ENCODE measurements around the gene EPHB2.

DNA sequence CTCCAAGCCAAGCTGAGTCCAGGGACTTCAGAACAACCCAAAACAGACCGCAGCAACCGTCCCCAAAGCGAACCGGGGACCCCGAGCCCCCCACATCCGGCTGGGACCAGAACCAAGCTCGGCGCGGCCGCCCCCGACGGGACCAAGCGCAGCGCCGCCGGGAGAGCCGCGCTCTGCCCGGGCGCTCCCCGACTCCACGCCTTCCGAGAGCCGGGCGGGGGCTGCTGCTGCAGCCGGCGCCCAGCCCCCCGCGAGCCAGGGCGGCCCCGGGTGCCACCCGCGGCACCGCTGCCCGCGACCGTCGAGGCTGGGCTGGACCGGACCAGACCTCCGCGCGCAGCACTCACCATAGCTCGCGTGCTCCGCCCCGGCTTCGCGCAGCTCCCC, 54.8 kb upstream of the ECE1 start:
- PRO-cap, 4 experiments: peak in 4 of 4 experiments; most common plus-strand start position 292 of the sequence (in 1); most common minus-strand start position 195 of the sequence (in 2)
- RAMPAGE, long total RNA, 2 experiments: no peak in any of the 2 experiments
- RRBS: 2% methylated on average over 31 of the region's 48 CpGs

DNA sequence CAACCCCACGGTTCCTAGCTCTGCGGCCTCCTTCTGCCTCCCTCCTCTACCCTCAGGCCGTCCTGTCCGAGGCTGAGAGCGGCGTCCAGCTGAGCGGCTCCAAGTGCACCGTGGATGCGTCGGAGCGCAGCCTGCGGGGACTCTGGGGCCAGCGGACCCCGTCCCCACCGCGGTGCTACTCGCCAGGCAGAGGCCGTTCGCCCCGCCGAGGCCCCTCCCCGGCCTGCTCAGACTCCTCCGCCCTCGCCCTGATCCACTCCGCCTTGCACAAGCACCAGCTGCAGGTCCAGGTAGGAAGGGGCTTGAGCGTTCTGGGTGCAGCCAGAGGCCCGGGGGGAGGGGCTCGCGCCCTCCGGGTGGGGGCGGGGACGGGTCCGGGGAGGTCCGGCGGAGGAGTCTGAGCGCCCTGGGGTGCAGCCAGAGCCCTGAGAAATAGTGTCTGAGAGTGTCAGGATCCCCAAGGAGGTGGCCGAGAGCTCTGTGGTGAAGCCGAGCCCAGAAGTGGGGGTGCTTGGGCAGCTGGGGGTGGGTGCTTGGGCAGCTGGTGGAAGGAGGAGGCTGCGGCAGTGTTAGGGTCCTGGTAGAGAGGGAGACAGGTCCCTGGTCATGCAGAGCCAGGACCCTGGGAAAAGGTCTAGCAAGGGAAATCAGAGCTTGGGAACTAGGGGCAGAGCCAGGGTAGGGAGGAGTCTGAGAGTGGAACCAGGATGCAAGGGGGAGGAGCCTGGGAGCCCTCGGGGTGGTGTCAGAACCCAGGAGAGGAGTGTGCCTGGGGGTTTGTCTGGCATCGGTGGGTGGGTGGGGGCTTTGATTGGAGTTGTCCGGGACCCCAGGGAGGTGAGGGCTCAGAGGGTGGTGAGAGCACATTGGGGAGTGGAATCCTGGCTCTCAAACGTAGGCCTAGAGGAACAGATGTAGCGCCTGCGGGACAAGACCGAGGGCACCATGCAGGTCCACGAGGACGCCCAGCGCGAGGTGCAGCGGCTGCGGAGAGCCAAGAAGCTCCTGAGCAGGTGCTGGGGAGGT, 3.1 kb upstream of the NBPF3 start:
- PRO-cap, 4 experiments: peak in 1 of 4 experiments; most common plus-strand start position 270 of the sequence (in 1); most common minus-strand start position 181 of the sequence (in 1)
- RAMPAGE, long total RNA, 2 experiments: no peak in any of the 2 experiments
- RRBS: 6% methylated on average over 2 of the region's 52 CpGs

DNA sequence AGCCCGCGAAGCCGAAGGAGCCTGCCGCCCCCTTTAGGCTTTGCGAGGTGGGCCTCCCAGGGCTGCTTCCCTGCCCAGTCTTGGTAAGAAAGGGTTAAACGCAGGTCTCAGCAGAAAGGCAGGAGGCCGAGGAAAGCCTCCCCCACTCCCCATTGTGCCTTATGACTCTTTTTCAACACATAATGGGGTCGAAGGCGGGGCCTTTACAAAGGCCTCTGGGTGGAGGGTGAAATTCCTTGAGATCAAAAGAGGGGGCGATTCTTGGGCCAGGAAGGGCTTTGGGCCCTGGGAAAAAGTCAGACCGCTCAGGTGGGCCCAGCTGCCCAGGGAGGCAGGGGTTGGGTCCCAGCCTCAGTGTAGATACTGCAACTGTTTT, 904 bp downstream of the ALPL start:
- PRO-cap, 4 experiments: peak in 1 of 4 experiments; most common plus-strand start position 257 of the sequence (in 1); most common minus-strand start position 137 of the sequence (in 1)
- RAMPAGE, long total RNA, 2 experiments: no peak in any of the 2 experiments
- RRBS: no CpG with 5 or more reads among the region's 11 CpGs

GRCh38 chr1:21541870-21542441, 32.7 kb downstream of the ALPL start:
- PRO-cap, 4 experiments: no peak in any of the 4 experiments
- RAMPAGE, long total RNA, 2 experiments: no peak in any of the 2 experiments
- RRBS: no CpG with 5 or more reads among the region's 4 CpGs

DNA sequence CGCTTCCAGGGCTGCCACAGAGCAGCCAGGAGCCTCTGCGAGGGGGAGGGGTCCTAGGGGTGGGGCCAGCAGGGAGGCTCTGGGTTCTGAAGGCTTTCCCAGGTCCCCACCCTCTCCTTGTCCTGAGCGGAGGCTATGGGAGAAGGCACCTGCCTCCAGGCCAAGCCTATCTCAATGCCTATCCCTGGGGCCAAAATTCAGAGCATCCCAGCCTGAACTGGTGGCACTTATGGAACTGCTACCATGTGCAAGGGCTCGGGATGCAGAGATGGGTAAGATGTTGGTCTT, 38.9 kb downstream of the ALPL start:
- PRO-cap, 4 experiments: no peak in any of the 4 experiments
- RAMPAGE, long total RNA, 2 experiments: no peak in any of the 2 experiments
- RRBS: no CpG with 5 or more reads among the region's 4 CpGs

DNA sequence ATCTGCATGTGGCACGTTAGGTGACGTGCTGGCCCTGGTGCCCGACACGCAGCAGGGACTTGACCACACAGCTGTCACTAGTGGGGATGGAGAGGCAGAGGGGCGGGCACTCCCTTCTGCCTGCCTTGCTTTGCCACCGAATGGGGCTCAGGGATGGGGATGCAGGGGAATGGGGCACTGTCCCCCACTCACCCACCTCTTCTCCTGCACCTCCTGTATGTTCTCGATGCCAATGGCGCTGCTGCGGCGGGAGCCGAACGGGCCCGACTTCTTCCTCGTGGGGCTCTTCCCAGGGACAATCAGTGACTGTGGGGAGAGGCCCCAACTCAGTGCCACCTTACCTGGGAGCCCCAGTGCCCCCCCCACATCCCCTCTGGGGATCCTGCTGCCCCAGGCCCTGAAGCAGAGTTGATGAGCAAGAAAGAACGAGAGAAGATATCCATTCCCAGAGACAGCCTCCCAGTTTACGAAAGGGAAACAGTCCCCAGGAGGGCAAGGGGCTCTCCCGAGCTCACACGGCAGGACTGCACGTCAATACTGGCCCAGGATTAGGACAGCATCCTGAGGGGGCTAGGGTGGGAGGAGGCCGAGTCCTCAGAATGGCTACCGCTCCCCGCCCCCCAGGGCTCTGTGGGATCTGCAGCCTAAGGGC, 66.4 kb downstream of the RAP1GAP start:
- PRO-cap, 4 experiments: no peak in any of the 4 experiments
- RAMPAGE, long total RNA, 2 experiments: no peak in any of the 2 experiments
- RRBS: no CpG with 5 or more reads among the region's 22 CpGs

- PRO-cap, 4 experiments: no peak in any of the 4 experiments
- RAMPAGE, long total RNA, 2 experiments: no peak in any of the 2 experiments
- RRBS: no CpG with 5 or more reads among the region's 4 CpGs
Measured at GRCh38 chr1:21608765-21609181, 60.4 kb downstream of the RAP1GAP start.

- PRO-cap, 4 experiments: no peak in any of the 4 experiments
- RAMPAGE, long total RNA, 2 experiments: no peak in any of the 2 experiments
- RRBS: no CpG with 5 or more reads among the region's 16 CpGs
Measured at GRCh38 chr1:21641826-21642405, 27.2 kb downstream of the RAP1GAP start.

DNA sequence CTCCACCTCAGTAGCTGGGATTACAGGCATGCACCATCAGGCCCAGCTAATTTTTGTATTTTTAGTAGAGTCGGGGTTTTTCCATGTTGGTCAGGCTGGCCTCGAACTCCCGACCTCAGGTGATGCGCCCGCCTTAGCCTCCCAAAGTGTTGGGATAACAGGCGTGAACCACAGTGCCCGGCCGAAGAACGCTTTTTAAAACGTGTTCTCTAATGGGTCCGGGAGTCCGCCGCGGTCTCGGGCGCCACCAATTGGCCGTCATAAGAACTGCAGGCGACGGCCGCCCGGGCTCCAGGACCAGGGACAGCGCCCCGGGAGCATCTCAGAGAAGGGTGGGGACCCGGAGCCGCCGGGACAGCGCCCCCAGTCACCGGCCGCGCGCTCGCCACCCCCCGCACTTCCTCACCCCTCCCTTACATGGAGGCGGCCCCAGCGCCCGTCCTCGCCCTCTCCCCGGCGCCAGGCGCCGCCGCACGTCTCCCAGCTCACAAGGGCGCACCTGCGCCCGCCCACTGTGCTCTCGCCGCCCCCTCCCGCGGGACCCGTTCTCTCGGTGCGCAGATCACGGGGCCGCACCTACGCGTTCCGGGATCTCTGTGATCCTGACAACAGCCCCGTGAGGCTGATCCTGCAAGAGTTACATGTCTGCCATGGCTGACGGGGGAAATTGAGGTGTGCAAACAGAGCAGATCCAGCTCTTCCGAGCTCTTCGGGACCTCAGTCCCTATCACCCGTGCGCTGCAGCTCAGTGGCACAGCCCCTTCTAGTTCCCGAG, 9.9 kb downstream of the RAP1GAP start:
- PRO-cap, 4 experiments: peak in 1 of 4 experiments; most common plus-strand start position 608 of the sequence (in 1)
- RAMPAGE, long total RNA, 2 experiments: no peak in any of the 2 experiments
- RRBS: 2% methylated on average over 22 of the region's 65 CpGs

- PRO-cap, 4 experiments: no peak in any of the 4 experiments
- RAMPAGE, long total RNA, 2 experiments: no peak in any of the 2 experiments
- RRBS: 2% methylated on average over 13 of the region's 33 CpGs
Measured at GRCh38 chr1:21669719-21670457, 731 bp upstream of the RAP1GAP start.

DNA sequence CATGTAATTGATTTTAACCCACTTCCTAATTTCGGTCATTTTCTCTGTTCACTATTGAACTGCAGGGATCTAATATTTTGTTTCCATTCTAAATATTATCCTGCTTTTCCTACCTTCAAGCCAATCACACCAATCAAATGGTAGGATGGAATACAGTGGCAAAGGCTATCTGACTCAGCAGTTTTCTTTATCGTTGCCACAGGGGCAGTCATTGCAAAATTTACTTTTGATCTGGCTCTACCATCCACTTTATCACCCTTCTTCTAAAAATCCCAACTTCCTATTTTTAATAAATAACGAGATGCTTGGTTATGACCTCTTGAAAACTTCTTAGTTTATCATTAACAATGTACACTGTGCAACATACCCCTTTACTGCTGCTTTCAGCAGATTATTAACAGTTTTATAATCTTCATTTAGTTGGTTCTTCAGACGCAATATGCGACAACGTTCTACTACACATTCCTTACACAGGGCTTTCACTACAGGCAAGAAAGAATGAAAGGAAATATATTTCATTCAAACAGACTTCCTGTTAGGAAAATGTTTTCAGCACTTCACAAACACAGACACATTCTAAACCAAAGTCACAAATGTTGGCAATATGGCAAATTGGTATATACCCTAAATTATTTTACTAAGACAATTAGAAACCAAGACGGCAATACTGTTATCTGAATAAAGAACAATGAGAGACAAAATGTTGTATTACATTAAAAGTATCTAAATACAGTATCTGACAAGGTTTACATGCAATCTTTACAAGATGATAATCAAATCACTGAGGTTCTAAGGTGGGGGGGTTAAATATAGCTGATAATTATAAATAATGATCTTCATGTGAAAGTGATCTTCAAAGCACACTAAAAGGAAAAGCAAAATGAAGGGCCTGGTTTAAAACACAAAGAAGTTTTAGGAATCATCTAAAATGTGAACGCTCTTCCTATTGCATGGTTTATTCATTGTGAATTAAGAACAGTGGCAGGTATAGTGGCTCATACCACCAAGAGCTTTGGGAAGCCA, 52.4 kb upstream of the RAP1GAP start:
- PRO-cap, 4 experiments: no peak in any of the 4 experiments
- RAMPAGE, long total RNA, 2 experiments: start-site peak on the minus strand in 1 of 2 experiments, centred at position 175 of the sequence, 31 reads per replicate
- RRBS: no CpG with 5 or more reads among the region's 8 CpGs

GRCh38 chr1:21844075-21844434, 32.0 kb downstream of the LDLRAD2 start:
- PRO-cap, 4 experiments: no peak in any of the 4 experiments
- RAMPAGE, long total RNA, 2 experiments: start-site peak on the minus strand in 1 of 2 experiments, at chr1:21844217-21844291 at its widest, 22 reads per replicate
- RRBS: no CpG with 5 or more reads among the region's 11 CpGs

DNA sequence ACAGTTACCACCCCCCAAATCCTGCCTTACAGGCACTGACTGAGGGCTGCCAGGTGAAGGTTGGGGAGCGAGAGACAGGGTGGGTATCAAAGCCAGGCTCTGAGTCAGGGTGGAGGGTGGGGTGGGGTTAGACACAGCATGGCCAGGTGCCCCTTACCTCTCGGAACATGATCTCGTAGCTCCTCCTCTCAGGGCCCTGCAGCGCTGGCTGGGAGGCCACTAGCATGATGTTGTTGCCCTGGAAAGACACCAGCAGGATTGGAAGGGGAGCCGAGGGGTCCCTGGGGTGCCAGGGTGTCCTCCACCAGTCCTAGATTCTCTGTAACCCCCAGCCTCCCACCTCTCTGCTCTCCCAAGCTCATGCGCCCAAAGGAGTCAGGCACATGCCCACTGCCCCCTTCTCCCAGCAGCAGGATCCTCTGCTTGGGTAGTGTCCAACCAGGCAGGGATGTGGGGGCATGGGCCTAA, 53.1 kb downstream of the LDLRAD2 start:
- PRO-cap, 4 experiments: peak in 1 of 4 experiments; most common minus-strand start position 314 of the sequence (in 1)
- RAMPAGE, long total RNA, 2 experiments: no peak in any of the 2 experiments
- RRBS: no CpG with 5 or more reads among the region's 6 CpGs

DNA sequence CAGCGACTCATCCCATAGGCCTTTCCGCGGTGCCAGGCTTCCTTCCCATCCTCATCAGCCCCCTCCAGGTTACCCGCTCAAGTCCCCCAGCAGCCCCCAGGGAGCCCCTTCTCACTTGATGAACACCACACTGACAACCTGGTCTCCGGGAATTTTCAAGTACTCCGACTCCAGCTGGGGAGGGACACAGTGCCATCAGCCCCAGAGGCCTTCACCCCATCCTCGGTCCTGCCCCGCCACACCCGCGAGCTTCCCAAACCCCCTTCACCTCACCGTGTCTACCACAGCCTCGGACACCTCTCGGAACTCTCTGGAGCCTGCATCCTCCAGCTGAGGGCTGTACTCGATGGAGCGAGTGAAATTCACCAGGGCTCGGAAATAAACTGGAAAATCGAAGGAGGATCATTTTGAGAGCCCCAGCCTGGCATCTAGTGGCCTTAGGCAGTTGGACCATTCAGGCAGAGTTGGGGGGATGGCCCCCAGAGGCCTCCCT, 46.8 kb downstream of the HSPG2 start:
- PRO-cap, 4 experiments: no peak in any of the 4 experiments
- RAMPAGE, long total RNA, 2 experiments: start-site peak on the minus strand in 1 of 2 experiments, centred at position 147 of the sequence, 29 reads per replicate
- RRBS: no CpG with 5 or more reads among the region's 17 CpGs

DNA sequence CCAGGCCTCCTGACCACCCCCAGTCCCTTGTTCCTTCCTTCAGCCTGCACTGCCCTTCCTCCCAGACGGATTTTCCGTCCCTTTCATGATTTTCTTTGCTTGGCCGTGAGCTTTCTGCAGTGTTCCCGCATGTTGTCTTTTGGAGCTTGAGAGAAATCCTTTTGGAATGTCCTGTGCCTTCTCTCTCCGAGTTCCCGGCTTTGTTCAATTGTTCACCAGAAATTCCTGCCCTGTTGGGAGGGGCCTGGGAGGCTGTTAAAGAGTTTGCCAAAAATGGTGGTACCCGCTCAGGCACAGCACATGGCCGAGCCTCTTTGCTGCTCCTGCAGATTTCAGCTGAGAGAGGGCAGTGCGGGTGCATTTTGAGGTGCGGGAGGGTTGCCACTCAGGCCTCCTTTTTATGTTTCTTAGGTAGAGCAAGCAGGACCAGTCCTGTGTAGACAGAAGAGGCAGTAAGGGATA, 7.3 kb upstream of the HSPG2 start:
- PRO-cap, 4 experiments: peak in 3 of 4 experiments; most common plus-strand start position 328 of the sequence (in 3); most common minus-strand start position 141 of the sequence (in 1)
- RAMPAGE, long total RNA, 2 experiments: no peak in any of the 2 experiments
- RRBS: no CpG with 5 or more reads among the region's 10 CpGs

GRCh38 chr1:22140577-22141069, 2.3 kb downstream of the WNT4 start:
- PRO-cap, 4 experiments: peak in 2 of 4 experiments; most common plus-strand start chr1:22140938 (in 2)
- RAMPAGE, long total RNA, 2 experiments: no peak in any of the 2 experiments
- RRBS: no CpG with 5 or more reads among the region's 6 CpGs

DNA sequence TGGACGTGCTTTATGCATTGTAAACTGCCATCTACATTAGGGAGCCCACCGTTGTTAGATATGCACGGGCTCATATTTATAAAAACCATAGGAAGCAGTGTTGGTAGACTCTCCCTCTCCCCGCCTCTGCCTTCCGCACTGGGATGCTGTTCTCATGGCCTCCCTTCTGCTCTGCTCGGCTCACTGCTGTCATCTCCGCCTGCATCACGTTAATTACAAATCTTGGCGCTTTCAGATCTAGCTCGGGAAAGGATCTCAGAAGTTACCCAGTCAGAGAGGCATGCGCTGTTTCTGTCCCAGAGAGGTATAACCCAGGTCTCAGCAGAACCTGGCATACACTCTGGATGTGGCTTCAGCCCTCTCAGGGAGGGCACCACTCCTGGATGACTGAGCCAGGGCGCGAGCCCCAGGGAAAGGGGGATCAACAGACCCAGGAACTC, 101.6 kb upstream of the ZBTB40 start:
- PRO-cap, 4 experiments: peak in 1 of 4 experiments; most common plus-strand start position 258 of the sequence (in 1); most common minus-strand start position 185 of the sequence (in 1)
- RAMPAGE, long total RNA, 2 experiments: no peak in any of the 2 experiments
- RRBS: no CpG with 5 or more reads among the region's 13 CpGs

GRCh38 chr1:22643915-22644309, 479 bp downstream of the C1QC start:
- PRO-cap, 4 experiments: no peak in any of the 4 experiments
- RAMPAGE, long total RNA, 2 experiments: no peak in any of the 2 experiments
- RRBS: 100% methylated on average over 2 of the region's 12 CpGs

DNA sequence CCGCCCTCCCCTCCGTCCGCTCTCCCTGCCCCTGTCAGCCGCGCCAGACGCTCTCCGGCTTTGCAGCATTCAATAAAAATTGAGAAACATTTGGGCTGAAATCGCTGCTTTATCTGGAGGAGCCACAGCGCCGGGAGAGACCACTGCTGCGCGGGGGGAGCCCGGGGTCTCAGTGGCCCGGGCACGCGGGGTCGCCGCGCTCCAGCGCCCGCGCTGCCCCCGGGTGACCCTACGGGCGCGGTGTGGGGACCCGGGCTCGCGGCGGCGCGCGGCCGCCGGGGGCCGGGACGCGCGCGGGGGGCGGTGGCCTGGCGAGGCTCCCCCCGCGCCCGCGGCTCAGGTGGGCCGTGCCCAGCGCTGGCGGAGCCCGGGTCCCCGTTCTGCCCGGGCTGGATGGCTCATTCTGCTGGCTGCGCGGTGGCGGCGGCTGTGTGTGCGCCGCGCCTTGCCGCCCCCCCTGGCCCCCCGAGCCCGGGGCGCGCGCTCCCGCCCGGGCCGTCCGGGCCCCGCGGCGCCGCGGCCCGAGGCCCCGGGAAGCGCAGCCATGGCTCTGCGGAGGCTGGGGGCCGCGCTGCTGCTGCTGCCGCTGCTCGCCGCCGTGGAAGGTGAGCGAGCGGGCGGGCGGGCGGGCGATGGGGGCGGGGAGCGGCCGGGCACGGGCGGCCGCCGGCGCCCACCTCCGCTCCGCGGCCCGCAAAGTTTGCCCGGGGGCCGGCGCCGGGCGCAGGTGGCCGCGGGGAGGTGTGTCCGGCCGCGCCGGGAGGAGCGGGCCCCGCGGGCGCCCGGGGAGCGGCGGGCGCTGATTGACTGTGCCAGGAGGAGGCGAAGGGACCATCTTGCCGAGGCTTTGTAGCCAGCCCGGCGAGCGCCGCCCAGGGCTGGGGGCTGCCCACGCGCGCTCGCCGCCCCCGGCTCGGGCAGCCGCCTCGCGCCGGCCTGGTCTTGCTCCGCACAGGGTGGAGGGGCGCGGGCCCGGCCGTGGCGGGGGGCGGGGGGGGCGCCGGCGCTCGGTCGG, at the start of gene EPHB2:
EPHB2 (plus strand) TSS at position 401 of the 1,015 bp plus-strand sequence.
- PRO-cap, 4 experiments: peak in 4 of 4 experiments; most common plus-strand start position 401 of the sequence (in 4); most common minus-strand start position 81 of the sequence (in 4)
- RAMPAGE, long total RNA, 2 experiments: no peak in any of the 2 experiments
- RRBS: 2% methylated on average over 68 of the region's 150 CpGs

- PRO-cap, 4 experiments: no peak in any of the 4 experiments
- RAMPAGE, long total RNA, 2 experiments: no peak in any of the 2 experiments
- RRBS: no CpG with 5 or more reads among the region's 17 CpGs
Measured at GRCh38 chr1:22773869-22774648, 63.4 kb downstream of the EPHB2 start.